Camera-type eye (tissue), 1 donor: Measurements from ENCODE around the gene EVI5.

- RAMPAGE, long total RNA = no peak
These were observed at the start of gene EVI5 for GRCh38 chr1:92784495-92785238. TSS of gene EVI5 (minus strand) at chr1:92785108.

GRCh38 chr1:92843275-92844558 is 11.9 kb downstream of the RPL5 start:
- RAMPAGE, long total RNA = no peak

- RAMPAGE, long total RNA = no peak
These were observed 25.9 kb downstream of the RPL5 start for GRCh38 chr1:92857730-92858176.

- RAMPAGE, long total RNA = no peak
These were observed 55.1 kb downstream of the RPL5 start for GRCh38 chr1:92886917-92887351.

DNA sequence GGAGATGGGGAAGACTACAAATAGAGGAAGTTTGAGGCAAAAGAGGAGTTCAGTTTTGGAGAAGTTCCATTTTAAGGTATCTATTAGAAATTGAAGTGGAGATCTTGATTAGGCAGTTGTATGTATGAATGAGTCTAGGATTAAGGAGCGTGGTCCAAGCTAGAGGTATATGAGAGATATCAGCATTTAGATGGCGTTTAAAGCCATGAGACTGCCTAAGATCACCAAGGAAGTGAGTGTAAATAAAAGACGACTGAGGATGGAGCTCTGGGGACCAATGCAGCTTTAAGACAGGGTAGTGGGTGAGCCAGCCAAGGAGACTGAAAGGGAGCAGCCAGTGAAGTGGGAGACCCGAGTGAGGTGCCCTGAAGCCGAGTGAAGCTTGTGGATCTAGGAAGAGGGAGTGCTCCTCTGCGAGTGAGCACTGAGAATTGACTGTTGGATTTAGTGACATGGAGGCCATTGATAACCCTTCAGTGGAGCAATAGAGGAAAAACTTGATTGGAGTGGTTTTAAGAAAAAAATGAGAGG is 2.0 kb upstream of the DIPK1A start:
- RAMPAGE, long total RNA = no peak

DNA sequence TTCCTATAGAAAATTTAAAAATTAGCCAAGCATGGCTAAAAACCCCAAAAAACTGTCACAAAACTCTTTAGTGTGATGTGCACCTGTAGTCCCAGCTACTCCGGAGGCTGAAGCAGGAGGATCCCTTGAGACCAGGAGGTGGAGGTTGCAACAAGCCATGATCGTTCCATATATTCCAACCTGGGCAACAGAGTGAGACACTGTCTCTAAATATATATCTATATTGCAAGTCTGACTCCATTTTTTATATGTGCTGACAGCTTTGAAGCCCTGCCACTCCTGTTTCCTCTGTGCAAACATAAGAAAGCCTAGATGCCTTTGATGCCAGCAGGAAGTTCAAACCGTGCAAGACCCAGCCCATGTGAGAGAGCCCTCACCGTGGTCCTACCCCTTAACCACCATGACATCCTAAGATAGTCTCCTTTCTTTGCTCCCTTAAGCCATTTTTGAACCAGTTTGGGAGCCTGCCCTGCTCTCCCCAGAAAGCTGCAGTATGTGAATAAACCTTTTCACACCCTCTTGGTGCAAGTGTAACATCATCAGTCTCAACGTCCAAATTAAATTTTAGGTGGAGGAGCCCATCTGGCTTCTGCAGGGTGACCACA is 3.7 kb upstream of the DIPK1A start:
- RAMPAGE, long total RNA = no peak

DNA sequence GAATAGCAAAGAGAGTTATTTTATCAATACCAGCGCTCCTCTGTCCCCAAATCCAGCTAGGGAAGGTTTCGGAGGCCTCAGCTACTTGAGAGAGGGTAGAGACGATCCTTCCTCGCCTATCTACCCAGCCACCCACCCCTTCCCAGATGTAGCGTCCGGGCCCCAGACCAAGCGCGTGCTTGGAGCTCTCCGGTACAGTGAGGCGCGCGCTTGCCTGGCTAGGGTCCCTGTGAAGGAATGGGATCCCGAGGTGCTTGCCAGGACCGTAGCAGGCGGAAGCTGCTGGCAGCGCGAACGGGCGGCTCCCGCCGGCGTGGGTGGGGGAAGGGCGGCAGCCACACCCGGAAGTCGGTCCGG is 219 bp upstream of the DR1 start:
- RAMPAGE, long total RNA = no peak

GRCh38 chr1:93509353-93510040 is 61.6 kb downstream of the FNBP1L start:
- RAMPAGE, long total RNA = no peak

GRCh38 chr1:93581981-93582825 is 99.4 kb downstream of the BCAR3 start:
- RAMPAGE, long total RNA = no peak

DNA sequence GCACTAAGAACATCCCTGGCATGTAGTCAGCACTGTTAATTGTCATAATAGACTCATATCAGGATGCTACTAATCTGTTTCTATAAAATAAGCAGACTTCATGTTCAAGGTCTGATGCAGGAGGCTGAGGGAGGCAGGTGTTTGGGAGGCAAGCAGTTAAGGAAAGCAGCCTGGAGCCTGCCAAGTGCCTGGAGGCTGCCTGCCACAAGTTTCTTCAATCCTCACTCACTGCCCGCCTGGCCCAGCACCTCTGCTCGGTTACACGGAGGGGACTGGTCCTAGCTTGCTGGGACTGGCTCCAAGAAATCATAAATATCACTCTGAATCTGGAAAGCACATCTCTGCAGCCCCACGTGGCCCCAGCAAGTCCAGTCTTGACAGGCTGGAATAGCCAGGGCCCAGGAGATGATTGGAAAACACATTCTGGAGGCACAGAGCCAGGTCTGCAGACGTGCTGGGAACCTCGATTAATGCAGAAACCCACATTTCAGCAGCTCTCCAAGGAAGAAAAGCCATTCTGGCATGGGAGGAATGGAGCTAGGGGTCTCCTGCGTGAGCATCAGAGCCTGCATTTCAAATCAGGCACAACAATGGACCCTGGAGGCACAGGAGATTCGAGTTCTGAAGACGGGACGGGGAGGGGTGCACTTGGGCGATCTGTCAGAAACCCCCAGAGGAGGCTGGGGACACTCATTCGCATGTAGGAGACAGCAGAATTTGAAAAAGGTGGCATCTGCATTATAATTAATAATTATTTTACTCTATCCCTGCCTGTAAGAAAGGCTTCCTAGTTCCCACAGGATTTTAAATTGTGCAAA is 83.8 kb downstream of the BCAR3 start:
- RAMPAGE, long total RNA = no peak

DNA sequence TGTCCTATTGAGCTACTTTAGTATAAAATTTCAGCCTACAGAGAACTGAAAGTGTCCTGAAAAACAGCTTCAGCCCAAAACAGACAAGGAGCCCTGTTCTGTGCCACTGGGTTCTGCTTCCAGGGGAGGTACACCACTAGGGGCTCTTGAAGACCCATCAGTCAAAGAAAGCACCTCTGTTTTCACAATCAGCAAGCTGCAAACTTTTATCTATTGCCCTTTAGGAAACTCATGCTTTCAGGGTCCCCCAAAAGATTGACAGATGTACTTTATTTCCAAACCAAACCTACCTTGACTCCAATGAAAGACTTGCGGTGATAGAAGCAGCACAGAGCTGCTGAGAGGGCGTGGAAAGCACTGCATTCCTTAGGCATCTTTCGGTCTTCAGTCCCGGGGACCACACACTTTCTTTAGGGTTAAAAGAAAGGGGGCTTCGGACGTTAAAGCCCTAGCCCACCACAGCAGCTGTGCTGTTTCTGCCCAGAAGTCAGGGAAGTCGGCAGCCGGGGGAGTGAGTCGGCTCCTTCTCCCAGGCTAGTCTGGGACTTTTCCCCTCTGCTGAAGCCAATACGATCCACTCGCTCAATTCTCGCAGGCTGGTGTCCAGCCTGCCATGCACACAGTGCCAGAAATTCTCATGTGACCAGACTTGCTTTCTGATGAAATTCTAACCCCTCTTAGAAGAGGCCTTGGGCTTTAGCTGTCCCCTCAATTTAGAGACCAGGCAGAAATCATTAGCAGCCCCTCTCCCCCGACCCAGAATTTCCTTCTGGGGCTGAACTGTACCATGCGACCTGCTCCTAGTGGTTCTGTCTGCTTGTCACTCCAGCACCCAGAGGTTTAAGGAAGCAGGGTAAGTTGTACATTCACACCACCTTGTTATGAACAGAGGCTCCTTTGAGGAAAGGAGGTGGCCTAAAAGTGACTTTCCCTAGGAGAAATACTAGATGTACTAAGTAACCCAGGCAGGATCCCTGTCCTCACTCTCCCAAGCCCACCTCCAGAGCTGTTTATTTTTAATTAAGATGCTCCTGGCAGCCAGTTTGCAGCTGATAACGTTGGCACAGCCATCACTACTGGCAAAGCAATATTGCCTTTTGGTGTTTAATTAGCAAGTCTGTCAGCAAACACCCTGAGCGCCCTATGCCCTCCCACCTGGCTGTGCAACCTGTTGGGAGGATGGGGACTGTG is 67.7 kb downstream of the BCAR3 start:
- RAMPAGE, long total RNA = no peak

GRCh38 chr1:93615637-93616072 is 66.0 kb downstream of the BCAR3 start:
- RAMPAGE, long total RNA = no peak

GRCh38 chr1:93679806-93680397 is 1.7 kb downstream of the BCAR3 start:
- RAMPAGE, long total RNA = no peak

DNA sequence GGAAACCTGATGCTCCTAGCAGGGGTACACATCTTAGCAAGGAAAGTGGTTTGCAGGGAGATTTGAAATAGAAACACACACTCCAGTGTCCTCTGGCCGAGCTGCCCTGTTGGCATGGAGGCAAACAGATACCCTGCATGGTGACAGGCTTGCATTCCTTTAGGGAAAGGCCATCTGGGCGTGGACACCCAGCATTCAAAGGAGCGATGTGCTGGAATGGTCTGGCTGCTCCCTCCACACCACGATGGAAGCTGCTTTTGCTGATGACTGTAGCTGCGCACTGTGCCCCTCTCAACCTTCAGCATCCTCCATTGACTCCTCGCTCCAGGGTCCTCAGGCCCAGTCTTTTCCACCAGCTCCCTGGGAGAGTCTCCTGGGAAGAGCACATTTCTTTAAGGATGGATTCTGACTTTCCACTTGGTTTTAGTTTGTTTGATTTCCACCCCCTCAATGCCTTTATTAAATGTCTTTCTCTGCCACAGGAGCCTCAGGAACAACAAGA is 41.6 kb upstream of the BCAR3 start:
- RAMPAGE, long total RNA = no peak

DNA sequence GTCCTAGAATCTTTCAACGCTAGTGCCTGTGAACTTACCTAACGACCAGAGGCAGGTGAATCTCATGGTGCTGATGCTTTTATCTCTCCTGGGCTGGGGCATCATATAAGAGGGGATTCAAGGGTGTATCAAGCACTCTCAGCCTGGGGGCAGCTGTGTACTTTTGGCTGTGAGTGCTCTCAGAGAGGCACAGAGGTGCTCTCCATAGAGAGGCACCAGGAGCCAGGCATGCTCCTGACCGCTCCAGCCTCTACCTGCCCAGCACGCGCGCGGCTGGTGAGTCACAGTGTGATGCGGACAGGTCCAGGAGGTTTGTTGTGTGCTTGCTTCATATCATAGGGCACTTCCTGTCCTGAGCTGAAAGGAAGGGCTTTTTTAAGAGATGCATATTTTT is 93.5 kb upstream of the BCAR3 start:
- RAMPAGE, long total RNA = no peak

- RAMPAGE, long total RNA = no peak
These were observed 34.7 kb downstream of the DNTTIP2 start for GRCh38 chr1:93844315-93844598.

GRCh38 chr1:93871844-93872448 is 7.1 kb downstream of the DNTTIP2 start:
- RAMPAGE, long total RNA = no peak

DNA sequence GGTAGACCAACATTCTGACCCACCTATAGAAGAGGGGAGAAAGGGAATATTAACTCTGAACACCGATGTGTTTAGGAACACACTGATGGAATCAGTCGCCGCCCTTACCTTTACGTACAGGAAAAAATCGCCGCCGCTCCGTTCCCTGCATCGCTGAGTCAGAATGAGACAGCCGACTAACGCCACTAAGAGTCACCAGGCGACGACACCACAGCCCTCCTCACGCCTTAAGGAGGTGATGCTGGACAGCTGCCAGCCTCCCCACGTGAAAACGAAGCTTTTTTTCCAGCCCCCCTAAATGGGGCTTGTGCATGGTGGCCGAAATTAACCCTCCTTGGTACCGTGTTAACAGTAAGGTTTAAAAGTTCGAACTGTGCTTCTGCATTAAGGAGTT is 569 bp downstream of the DNTTIP2 start:
- RAMPAGE, long total RNA = no peak

GRCh38 chr1:94188709-94189530 is 48.5 kb downstream of the ARHGAP29 start:
- RAMPAGE, long total RNA = no peak

- RAMPAGE, long total RNA = no peak
These were observed 62.2 kb upstream of the ARHGAP29 start for GRCh38 chr1:94299624-94299930.